Bronchus fibroblast of lung (primary cell): ENCODE data around the genes WDR43 and ALK.

DNA sequence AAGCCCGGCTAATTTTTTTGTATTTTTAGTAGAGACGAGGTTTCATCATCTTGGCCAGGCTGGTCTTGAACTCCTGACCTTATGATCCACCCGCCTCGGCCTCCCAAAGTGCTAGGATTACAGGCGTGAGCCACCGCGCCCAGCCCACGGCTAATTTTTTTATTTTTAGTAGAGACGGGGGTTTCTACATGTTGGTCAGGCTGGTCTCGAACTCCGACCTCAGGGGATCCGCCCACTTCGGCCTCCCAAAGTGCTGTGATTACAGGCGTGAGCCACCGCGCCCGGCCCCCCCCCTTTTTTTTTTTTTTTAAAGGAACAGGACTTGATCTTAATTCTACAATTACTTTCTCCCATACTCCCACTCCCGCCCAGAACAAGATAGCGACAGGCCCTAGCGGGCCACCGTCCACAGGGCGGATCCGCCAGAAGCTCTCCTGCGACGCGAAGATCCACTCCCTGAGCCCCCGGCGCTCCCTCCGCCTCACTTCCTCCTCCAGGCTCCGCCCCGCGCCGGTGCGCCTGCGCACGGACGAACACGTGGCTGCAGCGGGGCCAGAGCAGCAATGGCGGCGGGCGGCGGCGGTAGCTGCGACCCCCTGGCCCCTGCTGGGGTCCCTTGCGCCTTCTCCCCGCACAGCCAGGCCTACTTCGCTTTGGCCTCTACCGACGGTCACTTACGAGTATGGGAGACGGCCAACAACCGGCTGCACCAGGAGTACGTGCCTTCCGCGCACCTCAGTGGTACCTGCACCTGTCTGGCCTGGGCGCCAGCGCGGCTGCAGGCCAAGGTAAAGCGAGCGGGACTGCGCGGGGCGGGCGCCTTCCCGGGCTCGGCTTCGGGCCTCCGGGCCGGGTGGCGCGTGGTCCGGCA lies at the start of gene WDR43:
TSS of gene WDR43 (plus strand) at position 532 of the 871 bp plus-strand sequence.
- RAMPAGE, long total RNA = start-site peak on the plus strand centred at position 539 of the sequence, 35 bp wide, 557 and 659 reads in 2 replicates

GRCh38 chr2:29000512-29000802 lies 19.4 kb downstream of the TOGARAM2 start:
- RAMPAGE, long total RNA = no peak

DNA sequence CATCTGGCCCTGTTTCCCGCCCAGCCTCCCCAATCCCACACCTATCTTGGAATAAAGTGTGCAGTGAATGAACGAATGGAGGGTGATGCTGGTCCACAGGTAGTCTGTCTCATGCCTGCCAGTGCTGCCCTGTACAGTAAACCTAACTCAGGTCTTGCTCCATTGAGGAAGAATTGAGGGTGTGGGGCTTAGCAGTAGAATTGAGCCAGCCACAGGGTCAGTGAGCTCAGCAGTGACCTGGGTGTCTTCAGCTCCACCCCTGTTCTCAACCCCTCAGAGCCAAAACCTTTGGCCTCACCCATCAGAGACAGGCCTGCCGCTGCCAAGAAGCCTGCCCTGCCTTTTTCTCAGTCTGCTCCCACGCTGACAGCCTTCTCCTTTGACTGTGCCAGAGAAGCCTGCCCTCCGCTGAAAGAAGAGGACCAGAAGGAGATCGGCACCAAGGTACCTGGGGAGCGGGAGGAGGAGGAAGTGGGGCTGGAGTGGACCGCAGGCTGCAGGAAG lies 33.1 kb downstream of the TOGARAM2 start:
- RAMPAGE, long total RNA = no peak

DNA sequence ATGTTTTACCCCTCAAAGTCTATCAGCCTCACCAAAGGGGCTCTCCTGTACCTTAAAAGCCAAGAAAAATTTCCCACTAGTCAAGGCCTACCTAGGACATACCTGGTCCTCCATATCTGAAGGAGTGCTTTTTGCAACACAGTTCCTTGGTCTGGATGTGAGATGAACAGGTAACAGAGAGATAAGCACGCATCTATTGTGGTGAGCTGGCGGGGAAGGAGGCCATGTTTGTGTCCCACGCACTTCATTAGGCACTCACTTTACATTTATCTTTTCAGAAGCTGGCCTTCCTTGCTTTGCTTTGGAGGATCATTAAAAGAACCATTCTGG lies 4.0 kb upstream of the PCARE start:
- RAMPAGE, long total RNA = no peak

- RAMPAGE, long total RNA = no peak
Measured at GRCh38 chr2:29108059-29108849, 7.0 kb upstream of the CLIP4 start.

DNA sequence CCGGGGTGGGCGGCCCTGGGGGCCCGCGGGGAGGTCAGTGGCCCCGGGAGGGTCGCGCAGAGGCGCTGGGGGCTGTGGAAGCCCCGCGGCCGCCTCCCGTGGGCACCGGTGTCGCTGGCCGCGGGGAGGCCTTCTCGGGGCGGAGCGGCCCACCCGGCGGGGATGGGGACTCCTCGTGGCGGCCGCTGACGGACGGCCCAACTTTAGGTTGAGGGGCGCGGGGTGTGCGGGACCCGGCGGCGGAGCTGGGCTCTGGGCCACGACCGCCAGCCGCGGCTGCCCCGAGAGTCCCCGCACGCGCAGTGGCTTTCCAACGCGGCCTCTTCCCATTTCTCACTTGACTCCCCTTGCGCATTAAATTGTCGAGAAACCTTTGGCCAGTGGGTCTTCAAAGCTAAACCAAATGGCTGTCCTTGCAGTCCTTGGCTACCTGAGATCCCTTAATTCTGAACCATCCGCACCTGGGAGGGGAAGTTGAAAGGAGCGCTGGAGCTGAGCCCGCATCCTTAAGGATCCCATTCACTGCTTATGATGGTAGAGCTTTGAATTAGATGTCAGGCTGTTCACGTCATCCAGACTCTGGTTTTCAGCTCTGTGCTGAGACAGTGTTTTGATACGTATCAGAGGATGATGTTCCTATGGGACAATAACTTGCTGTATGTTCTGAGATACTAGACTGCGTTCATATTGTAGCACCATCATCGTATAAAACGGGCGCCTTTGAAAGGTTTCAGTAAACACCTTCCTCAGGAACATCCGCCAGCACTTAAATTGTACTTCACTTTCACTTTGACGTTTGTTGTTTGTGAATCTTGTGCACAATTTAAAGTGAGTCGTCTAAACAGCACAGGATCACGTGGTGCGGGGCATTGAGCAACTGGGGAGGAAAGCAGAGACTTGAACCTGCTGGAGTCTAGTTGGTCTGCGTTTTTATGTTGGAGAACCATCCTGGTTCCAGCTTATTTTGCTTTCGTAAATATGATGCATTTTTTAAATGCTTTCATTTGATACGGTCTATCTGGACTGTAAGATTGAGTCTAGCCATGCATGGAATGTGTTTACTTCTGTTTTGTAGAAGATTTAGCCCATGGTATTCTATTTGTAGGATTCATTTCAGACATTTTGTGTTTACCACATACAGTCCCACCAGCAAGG lies 888 bp downstream of the CLIP4 start:
- RAMPAGE, long total RNA = no peak

- RAMPAGE, long total RNA = no peak
Measured at GRCh38 chr2:29314678-29315136, 199.5 kb downstream of the CLIP4 start.

- RAMPAGE, long total RNA = no peak
Measured at GRCh38 chr2:29921110-29921960, at the start of gene ALK. ALK (minus strand) TSS chr2:29921586.

- RAMPAGE, long total RNA = no peak
Measured at GRCh38 chr2:30148168-30148546, 1.4 kb downstream of the YPEL5 start.

DNA sequence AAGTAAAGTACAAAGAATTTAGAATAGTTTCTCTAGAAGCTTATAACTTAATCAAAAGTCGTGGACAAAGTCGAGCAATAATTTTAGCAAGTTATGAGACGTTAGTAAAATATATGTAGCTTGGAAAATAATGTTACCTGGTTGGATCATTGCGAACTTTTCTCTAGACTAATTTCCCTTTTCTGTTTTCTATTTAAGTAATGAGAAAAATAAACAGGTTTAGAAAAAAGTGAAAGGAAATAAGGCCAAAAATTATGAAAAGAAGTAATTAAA lies 1.7 kb downstream of the YPEL5 start:
- RAMPAGE, long total RNA = no peak

- RAMPAGE, long total RNA = no peak
Measured at GRCh38 chr2:30148820-30149255, 2.0 kb downstream of the YPEL5 start.

DNA sequence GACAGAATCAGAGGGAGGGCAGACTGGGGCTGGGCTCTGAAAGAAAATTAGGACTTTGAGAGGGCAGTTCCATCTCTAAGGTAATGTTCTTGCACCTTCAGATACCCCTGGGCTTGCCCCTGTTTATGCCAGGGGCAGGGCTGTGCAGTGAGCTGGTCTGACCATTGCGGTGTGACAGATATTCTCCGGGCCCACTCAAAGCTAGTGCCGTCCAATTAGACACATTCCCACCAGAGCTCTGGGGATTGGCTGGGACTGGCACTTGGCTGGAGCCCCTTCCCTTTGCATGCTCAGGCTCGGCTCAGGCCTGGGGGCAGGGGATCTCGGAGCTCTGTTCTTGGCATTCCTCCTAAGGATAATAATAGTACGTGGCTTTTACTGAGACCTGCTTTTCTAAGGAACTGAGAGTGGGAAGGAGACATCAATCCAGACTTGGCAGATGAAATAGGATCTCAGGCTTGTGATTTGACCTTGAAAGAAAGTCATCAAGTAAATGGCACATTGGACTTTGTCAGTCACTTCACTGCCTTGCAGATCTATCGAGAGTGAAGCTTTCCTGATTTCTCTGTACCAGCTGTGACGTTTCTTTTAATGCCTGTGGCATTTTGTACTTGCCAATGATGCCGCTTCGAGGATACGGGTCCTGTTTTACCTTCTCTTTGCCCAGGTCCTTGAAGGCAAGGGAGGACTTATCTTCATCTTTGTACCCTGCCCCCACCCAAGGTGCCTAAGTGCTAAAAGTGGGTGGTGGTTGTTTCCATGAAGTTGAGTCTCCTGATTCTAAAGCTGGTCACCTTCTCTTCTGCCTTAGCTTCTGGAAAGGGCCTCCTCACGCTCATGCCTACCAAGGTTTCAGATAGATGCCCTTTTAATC lies 5.7 kb downstream of the LBH start:
- RAMPAGE, long total RNA = no peak

- RAMPAGE, long total RNA = no peak
Measured at GRCh38 chr2:30447740-30448175, 712 bp downstream of the LCLAT1 start.

DNA sequence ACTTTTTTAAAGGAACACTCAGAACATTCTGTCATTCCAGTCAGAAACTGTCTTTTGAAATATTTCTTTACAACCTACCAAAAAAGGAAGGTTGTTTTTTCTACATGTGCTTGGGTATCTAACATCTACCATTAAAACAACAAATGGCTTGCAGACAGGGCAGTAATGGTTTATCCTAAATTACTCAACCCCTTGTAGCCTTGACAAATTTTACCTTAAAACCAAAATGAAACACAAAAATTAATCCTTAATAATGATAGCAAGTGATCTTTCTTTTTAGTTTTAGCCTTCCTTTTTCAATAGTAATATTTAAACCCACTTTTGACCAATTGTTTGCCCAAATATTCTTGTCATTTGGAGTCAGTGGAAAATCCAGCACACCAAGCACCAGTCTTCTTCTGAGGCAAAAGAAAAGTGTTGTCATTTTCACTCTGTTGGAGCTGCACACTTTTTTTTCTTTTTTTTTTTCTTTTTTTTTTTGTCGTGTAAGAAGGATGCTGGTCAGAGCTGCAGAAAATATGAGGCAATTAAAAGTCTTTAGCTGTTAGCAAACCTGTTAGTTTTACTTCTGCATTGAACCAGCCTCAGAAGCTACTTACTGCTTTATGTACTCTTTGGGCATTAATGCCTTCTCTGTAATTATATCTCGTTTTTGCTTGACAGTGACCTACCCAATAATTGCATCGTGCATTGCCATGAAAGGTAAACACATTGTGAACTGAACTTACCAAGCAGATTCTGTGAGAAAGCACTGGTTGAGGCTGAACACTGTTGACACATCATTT lies 165.6 kb downstream of the CAPN13 start:
- RAMPAGE, long total RNA = no peak

DNA sequence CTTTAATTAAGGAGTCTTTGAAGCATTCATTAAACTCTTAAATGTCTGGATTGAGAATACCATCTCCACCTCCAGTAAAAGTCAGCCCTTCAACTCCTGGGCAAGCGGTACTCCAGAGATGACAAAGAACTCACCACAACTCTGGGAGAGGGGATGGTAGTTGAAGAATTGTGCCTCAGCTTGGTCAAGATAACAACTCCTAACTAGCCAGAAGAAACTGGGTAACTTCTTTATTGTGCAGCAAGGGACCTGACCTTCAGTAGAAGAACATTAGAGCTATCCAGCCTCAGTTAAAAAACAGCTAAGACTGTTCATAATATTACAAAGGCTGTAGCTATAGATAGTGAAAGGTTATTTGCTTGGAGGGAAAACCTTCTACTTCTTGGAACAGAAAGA lies 146.1 kb downstream of the CAPN13 start:
- RAMPAGE, long total RNA = no peak

DNA sequence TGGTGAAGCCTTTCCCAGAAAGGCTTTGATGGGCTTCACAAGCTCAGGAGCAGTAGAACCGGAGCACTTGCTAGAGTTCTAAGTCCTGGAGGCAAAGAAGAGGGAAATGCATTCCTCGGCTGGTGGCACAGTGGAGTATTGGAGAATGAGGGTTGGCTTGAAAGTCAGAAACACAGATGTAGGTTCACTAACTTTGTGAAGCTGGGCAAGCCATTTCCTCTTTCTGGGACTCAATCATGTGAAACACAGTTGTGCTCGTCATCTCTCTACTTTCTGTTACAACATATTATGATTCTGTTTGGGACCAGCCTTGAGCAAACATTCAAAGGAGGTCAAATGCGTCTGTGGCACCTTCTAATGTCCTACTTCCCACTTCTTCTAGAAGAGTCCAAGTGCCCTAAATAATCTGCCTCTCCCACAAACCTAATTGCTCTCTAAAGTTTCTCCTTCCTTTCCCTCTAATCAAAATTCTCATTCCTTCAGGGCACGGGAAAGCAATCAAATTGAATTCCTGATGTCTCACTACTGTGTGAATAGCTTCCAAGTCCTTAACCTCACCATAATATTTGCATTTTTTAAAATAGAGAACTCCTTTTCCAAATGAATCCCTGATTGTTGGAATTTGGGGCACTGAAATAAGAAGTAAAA lies 2.4 kb upstream of the CAPN14 start:
- RAMPAGE, long total RNA = no peak

DNA sequence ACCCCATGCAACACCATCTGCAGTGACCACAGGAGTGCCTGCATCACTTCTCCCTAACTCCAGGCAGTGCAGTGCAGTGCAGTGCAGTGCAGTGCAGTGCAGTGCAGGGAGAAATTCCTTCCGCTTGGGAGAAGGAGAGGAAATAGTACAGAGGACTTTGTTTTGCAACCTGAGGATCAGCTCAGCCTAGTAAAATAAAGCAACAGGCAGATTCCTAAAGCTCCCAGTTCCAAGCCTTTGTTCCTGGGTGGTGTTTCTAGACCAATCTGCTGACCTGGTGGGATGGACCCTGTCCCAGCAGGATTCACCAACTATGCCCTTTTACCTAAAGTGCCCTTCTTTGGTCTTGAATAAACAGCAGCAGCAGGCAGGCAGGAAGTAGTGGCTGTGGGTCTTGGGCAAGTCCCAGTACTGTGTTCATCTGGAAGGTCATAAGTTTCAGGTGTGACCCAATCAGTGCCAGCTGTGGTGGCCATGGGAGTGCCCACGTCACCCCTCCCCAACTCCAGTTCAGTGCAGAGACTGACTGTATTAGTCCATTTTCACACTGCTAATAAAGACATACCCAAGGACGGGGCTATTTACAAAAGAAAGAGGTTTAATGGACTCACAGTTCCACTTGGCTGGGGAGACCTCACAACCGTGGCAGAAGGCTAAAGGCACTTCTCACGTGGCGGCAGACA lies 148.2 kb upstream of the SRD5A2 start:
- RAMPAGE, long total RNA = no peak

- RAMPAGE, long total RNA = no peak
Measured at GRCh38 chr2:31812053-31812689, 198.6 kb downstream of the MEMO1 start.

- RAMPAGE, long total RNA = no peak
Measured at GRCh38 chr2:32062401-32062978, 866 bp upstream of the SPAST start.

- RAMPAGE, long total RNA = no peak
Measured at GRCh38 chr2:32262076-32262579, 2.6 kb downstream of the NLRC4 start.